ENCODE measurements around a stretch of chr16.

DNA sequence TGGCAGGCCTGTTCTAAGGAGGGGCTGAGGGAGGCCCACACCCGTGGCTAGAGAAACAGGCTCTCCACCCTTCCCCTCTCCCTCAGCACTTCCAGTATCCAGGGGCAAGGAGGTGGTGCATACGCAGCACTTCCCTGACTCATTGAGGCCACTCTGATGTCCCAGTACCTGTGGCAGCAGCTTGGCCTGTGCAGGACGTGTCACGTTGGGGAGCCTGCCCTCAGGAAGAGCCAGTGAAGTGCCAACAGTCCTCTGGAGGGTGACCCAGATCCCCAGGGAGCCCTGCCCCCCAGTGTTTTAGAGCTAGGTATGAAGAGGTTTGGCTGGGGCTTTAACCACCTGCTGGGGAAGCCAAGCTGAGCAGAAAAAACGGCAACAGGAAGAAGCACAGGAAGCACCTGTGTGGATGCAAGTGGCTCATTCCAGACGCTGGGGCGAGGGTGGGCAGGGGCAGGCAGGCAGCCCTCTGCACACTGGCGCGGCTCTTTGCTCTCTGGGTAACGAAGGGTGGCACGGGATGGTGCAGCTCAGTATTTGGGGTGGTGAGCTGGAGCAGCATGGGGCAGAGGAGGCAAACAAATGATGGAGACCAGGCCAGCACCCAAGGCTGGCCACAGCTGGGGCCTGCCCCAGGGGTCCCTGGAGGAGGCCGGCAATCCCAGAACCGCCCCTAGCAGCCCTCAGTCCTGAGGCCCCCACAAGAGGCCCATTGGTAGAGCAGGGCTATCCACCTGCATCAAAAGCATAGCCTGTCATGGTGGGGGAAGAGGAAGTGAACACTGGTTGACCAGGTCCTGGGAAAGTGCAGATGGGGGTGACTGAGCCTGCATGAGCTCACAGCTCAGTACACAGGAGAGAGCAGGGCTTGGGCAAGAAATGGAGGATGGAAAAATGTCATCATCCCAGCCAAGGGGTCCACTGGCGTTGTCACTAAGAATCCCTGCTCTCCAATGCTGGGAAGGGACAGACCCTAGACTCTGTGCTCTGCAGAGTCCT is 14.5 kb upstream of the CTCF start:
- PRO-cap = no peak

DNA sequence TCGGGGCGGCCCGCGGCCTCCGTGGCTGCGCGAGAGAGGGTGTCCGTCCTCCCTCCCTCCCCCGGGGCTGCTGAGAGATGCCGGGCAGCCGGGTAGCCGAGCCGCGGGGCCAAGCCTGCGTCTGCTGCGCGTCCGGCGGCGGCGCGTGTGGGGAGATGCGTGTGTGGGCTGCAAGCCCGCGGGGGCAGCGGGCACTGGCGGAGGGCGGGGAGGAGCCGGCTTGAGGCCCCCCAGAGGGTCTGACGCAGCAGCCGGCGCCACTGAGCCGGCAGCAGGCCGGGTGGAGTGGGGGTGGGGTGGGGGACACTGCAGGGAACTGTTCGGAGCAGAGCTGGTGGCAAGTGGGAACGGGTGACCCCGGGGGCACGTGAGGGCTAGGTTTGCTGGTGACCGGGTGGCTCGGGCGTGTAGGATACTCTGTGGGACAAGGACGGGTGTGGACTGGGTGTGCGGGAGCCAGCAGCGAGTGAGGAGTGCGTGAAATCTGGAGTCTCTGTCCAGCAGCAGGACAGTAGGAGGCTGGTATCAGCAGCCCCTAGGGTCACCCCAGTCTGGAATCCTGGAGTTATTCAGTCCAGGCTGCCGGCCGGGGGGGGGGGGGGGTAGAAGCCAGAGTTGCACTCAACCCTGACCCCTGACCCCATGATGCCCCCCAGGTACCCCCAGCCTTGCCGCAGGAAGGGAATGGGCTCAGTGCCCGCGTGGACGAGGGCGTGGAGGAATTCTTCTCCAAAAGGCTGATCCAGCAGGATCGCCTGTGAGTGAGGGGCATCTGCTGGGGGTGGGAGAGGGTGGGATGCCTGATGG is 6.4 kb downstream of the ACD start:
- PRO-cap = no peak

DNA sequence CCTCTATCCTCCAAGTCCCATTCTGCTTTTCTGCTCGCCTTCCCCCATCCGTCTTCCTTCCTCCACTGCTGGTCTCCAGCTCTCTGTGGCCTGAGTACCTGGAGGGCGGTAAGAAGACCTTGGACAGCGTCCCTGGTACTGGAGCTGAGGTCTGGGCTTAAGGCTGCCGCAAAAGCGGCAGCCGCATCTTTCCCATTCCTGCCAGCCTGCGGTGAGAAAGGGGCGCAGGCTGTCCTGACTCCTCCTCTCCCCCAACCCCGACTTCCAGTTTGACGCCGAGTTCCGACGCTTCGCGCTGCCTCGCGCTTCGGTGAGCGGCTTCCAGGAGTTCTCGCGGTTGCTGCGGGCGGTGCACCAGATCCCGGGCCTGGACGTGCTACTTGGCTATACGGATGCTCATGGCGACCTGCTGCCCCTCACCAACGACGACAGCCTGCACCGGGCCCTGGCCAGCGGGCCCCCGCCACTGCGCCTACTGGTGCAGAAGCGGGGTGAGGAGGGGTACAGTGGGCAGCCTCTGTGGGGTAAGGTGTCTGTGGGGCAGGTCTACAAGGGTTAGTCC is 508 bp downstream of the PARD6A start:
- PRO-cap = no peak

DNA sequence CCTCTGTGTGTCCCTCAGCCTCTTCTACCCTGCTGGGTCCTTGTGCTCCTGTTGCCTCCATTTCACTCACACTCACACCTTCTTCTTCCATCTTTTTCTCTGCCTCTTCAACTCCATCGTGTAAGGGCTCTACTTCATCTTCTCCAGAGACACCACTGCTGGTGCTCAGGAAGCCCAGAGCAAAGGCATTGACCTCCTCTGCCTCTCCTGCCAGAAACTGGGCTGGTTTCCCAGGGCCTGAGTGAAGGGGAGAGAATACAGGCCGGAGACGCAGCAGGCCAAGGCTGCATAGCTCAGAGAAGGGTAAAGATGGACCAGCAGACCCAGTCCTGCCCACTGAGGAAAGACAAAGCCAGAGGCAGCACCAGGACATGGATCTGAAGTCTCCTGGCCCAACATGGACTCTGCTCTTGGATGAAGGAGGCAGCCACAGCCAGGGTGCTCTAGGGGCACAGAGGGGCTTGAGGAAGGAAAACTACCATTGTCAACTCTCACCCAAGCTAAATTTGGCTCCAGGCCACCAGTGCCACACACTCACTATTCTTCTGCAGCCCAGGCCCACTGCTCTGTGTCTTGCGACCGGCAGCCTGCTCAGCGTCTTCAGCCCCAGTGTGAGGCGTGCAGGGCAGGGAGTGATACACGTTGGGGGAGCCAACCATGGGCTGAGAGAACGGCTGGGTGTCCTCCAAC is 12.1 kb upstream of the THAP11 start:
- PRO-cap = no peak

GRCh38 chr16:67843719-67844054 is 1.6 kb downstream of the THAP11 start:
- PRO-cap = no peak

GRCh38 chr16:67860979-67861499 is 11.8 kb upstream of the EDC4 start:
- PRO-cap = no peak

GRCh38 chr16:67894189-67894466 is 1.1 kb downstream of the PSKH1 start:
- PRO-cap = no peak

- PRO-cap = no peak
These were observed 9.8 kb downstream of the SLC12A4 start for GRCh38 chr16:67958400-67959289.

GRCh38 chr16:68013307-68013843 is 2.3 kb downstream of the DPEP2NB start:
- PRO-cap = no peak

DNA sequence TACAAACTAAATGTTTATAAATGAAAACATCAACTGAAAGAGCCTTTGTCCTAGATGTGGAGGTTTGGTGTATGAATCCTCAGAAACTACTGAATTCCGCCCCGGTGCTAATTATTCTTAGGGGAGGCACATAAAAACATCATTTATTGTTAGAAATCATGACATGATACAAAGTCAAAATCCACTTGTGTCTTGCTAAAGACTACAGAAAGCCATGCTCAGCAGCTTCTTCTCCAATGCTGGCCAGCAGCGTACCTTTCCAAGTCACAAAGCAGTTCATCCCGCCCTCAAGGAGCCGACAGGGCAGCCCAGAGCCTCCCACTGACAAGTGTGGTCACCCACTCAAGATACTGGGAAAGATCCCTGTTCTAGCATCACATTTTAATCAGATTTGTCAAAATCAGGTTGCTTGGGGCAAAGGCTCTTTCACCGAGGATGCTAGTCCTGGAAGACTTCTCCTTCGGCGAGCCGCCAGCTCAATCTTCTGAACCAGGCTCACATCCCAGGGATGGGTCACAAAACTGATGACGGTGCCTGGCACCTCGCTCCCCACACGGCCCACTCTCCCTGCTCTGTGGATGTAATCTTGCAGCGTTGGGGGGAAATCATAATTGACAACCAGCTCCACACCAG is 1.7 kb downstream of the DDX28 start:
- PRO-cap = no peak

- PRO-cap = no peak
These were observed 10.3 kb upstream of the NFATC3 start for GRCh38 chr16:68074597-68075480.

- PRO-cap = no peak
These were observed 3.6 kb downstream of the ESRP2 start for GRCh38 chr16:68232220-68232897.

- PRO-cap = no peak
These were observed 2.5 kb downstream of the ESRP2 start for GRCh38 chr16:68233256-68233938.

- PRO-cap = unidirectional peak, minus-strand start at chr16:68417778; unidirectional peak, minus-strand start at chr16:68417804; bidirectional peak, plus-strand start at chr16:68418209, minus-strand start at chr16:68418112
These were observed 30.4 kb downstream of the SMPD3 start for GRCh38 chr16:68417609-68418512.

DNA sequence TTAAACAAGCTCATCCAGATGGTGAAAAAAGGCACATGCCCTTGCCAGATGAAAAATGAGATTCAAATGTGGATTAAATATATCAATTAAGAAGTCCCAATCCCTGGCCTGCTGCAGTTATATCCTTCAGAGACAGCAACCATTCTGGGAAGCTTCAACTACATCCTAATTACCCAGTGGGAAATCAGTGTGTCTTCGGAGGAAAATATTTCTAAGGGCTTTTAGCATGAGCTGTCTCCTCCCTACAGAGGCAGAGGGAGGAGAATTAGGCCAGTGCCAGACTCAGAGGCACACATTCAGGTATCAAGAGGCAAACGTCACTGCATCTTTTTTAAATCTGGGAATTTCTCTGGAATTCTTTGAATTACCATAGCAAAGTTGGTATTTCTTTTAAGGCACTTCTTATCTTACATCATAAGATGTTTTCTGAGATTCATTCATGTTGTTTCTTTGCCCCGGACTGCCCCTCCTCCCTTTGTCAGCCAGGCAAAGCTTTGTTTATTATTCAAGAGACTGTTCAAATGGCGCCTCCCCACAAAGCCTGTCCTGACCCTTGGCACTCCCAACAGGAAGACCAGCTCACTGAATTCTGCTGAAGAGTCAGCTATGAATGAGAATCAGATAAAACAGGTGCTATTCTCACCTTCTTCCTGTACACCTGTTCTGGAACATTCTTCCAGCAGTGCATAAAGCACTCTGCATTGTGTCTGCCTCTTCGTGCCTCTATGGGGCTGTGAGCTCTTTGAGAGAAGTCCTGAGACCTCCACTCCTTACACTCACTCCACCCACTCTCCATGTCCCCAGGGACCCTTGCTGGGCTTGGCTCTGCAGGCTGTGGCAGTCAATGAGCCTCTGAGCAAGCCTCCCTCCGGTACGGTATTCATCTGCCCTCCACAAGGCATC is 38.4 kb upstream of the SMPD3 start:
- PRO-cap = bidirectional peak, plus-strand start at position 671 of the sequence, minus-strand start at position 462 of the sequence

DNA sequence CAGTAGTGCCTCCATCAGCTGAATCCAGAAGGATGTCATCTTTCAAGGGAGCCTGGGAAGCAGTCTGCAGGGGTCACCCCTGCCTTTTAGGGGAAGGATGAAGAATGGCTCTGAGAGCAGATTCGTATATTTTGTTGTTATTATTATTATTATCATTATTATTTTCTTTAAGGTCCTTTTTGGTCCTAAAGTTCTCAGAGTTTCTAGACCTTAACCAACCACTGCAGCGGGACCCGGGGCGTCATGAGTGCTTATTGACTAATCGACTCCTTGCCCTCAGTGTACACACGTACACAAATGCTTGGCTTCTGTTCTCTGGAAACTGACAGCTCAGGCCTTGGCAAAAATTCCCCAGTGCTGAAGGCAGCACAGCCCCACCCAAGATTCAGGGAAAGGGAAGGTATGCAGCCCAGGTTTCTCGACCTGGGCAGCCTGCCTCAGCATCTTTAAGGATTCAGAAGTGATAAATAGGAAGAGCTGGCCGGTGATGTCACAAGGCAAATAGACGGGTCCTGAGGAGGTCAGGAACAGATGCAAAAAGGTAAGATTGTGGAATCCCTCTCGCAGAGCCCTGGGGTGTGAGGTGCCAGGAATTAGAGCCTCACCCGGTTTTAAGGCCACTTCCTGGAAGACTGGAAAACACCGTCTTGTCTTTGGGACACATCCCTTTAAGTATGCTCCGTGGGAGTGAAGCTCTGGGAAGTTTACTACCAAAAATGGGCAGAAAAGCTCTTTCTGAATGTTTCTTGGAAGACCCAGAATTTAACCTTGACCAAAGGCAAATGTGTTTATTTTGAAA is 9.0 kb upstream of the CDH3 start:
- PRO-cap = no peak

GRCh38 chr16:68642431-68643129 is 2.5 kb upstream of the CDH3 start:
- PRO-cap = no peak

- PRO-cap = no peak
These were observed 19.9 kb upstream of the TANGO6 start for GRCh38 chr16:68823159-68824005.

- PRO-cap = no peak
These were observed 4.6 kb downstream of the VPS4A start for GRCh38 chr16:69315488-69316398.

DNA sequence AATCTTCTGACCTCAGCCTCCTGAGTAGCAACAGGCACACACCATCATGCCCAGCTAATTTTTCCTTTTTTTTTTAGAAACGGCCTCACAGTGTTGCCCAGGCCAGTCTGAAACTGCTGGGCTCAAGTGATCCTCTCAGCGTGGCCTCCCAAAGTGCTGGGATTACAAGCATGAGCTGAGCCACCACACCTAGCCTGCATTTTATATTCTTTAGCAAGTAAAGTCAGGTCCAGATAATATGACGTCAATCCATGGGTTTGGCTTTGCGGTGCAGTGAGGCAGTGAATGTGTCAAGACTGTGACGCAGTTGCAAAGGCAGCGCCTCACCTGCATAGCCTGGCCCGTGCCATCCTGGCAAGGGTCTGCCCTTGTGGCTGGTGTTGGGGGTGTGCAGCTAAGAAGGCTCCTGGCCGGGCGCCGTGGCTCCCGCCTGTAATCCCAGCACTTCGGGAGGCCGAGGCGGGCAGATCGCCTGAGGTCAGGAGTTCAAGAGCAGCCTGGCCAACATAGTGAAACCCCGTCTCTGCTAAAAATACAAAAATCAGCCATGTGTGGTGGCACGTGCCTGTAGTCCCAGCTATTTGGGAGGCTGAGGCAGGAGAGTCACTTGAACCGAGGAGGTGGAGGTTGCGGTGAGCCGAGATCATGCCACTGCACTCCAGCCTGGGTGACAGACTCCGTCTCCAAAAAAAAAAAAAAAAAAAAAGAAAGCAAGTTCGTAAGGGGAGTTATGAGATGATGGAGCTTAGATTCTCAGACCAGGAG is 6.9 kb downstream of the PDF start:
- PRO-cap = no peak

All from ileum (tissue), 1 donor.